Fallopian tube (tissue), 1 donor: ENCODE measurements around a stretch of chr14.

DNA sequence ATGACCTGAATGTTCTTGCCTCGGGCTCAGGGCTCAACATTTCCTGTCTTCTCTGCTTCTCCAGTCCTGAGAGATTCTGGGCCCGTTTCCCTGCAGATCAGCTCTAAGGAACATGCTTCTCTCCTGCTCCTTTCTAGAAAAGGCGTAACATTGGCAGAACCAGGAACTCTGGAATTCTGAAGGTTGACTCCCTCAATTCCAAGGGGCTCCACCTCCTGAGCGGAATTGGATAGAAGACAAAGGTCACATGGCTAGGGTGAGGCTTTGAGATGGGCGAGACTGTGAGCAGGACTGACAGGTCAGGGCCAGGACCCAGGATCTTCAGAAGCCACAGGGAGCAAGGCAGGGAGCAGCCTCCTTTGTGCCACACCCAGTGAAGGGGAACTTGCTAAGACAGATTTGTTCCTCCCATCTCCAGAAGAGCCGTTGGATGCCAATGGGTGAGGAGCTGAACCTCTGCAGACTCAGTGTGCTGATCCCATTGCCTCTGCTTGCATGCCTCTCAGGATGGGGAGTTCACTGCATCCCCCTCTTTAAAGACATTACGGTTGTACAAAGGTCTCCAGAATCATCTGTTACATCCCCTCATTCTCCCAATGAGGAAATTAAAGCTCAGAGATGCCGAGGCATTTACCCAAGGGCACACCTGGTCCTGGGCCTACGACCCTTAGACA, 20.1 kb downstream of the BDKRB2 start:
- PRO-cap: no peak

DNA sequence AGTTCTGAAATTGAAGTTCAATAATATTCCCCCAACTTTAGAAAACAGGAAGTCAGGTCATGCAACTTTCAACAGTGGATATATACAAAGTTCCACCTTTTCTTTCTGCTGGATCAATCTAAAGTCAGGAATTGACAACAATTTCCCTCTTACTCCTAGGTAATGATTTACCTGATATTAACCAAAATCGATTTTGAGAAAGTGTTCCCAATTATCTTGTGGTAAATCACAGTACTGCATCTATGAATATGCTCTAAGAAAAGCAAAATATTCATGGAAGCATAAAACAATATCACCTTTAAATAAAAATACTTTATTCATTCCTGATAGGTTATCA, 28.4 kb downstream of the BDKRB1 start:
- PRO-cap: no peak

GRCh38 chr14:96309087-96309710, 53.2 kb downstream of the BDKRB1 start:
- PRO-cap: no peak

DNA sequence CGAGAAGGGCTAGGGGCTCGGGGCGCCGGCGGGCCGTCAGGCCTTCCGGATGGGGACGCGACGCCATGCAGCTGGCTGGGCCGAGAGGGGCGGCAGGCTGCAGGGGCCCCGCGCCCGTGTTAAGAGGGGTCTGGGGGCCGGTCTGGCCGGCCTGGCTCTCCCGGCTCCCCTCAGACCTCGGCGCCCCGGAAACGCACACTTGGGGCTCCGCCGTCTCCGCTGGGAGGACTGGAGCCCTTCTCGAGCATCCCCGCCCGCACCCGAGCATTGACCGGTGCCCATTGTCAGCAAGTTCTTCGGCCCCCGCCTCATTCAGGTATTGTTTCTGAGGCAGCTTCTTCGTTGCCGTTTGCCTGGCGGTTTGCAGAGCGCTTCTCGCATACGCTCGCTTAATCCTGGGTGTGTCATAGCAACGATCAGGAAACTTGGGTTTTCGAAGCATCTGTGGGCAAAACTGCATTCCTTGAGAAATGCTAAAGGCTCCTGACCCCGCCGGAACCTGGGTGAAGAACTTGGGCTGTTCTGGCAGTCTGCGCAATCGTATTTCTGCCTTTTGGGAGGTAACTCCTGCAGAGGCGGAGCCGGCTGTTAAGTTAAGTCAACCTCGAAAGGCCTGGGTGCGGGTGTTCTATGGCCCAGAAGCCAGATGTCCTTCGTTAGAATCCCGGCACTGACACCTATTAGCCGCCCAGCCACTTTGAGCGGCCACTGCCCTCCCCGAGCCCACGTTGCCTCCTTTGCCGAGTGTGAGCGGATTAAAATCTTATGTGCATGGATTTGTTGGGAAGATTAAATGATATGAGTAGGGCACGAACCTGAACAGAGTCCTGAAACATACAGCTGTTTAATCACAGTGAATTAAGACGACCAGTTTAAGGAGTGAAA, 526 bp downstream of the GSKIP start:
- PRO-cap: unidirectional peak, minus-strand start at position 514 of the sequence; unidirectional peak, minus-strand start at position 548 of the sequence

- PRO-cap: no peak
Measured at GRCh38 chr14:97571905-97572242, 774.7 kb downstream of the VRK1 start.

DNA sequence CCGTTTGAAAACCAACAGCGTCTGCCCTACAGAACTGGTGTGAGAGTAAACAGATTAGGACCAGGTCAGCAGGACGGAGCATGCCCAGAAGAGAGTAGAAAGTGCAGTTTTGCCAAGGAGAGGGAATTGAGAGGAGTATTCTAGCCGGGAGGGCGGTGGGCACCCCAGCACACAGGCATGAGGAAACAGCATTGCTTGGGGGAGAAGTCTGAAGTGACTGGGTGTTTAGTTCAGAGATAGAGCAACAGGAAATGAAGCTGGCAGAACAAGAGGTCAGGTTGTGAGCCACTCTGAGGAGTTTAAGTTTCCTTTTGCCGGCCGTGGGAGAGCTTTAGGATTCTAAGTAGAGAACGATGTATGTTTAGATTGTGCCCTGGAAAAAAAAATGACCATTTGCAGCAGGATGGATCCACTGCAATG, 927.2 kb downstream of the VRK1 start:
- PRO-cap: no peak

- PRO-cap: no peak
Measured at GRCh38 chr14:97978419-97978745, 1181.2 kb downstream of the VRK1 start.

DNA sequence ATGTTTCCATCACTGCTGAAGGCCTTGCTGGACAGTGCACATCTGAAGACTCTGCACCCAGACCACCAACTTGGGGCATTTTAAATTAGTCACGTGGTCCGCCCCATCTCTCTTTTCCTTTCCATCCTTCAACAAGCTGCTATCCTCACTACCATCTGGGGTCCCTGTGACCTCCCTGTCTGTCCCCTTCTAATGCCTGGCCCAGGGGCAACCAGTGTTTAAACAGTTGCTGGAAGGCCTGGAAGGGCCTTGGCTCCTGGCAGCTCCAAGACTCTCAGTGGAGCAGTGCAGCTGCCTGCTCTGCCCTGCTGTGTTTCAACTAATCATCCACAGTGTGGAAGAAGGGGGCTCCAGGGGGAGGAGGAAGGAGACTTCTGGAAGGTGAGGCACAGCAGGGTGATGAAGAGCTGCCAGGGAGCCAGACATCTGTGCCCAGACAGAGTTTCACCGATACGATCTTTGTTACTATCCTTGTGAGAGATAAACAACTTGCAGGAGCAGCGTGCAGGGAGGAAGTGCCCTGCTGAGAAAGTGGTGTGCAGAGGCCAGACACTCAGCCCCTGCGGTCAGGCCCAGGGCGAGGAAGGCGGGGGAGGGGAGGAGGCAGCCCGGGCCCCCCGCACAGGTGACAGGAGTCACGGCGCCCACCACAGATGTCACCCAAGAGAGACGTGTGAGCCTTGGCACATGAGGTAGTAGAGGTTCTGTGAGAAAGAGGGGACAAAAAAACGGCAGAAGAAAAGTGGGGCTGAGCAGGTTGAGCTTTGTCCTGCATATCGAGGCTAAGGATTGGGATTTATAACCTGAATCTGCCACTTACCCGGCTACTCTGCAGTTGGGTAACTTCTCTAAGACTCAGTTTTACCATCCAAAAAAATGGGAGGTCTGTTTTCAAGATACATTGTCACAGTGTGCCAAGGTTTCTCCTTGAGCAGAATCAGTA, 1061.8 kb downstream of the BCL11B start:
- PRO-cap: no peak

GRCh38 chr14:98351637-98351916, 920.4 kb downstream of the BCL11B start:
- PRO-cap: no peak

GRCh38 chr14:98607465-98607734, 664.6 kb downstream of the BCL11B start:
- PRO-cap: unidirectional peak, minus-strand start at chr14:98607576

GRCh38 chr14:99038273-99038807, 233.7 kb downstream of the BCL11B start:
- PRO-cap: no peak

GRCh38 chr14:99170199-99170544, 101.8 kb downstream of the BCL11B start:
- PRO-cap: no peak

DNA sequence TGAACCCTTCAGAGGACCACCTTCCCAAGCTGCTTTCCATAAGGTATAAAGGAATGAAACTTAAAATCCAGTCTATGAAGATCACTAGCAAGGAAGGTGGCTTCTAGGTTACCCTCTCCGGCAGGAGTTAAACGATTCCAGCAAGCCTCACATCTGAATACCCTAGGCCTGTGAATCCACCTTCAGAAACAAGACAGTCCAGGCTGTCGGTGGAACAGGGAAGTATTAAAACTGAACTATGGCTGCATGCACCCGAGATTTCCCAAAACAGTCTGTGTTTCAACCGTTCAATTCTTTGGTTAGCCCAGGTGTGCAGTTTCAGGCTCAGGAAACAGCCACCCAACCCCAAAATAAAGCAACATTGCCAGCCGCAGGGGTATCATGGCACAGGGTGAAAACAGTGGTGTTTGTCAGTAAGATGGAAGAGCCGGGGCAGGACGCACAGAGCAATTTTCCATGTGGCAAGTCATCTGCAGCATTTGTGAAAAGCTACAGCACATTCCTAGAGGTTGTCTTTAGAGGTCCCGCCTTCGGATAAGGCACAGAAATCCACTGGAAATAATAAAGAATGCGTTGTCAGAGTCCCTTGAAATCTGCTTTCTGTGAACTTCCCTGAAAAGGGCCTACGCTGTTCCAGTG, 85.0 kb downstream of the BCL11B start:
- PRO-cap: no peak

- PRO-cap: no peak
Measured at GRCh38 chr14:99238089-99238598, 33.9 kb downstream of the BCL11B start.

DNA sequence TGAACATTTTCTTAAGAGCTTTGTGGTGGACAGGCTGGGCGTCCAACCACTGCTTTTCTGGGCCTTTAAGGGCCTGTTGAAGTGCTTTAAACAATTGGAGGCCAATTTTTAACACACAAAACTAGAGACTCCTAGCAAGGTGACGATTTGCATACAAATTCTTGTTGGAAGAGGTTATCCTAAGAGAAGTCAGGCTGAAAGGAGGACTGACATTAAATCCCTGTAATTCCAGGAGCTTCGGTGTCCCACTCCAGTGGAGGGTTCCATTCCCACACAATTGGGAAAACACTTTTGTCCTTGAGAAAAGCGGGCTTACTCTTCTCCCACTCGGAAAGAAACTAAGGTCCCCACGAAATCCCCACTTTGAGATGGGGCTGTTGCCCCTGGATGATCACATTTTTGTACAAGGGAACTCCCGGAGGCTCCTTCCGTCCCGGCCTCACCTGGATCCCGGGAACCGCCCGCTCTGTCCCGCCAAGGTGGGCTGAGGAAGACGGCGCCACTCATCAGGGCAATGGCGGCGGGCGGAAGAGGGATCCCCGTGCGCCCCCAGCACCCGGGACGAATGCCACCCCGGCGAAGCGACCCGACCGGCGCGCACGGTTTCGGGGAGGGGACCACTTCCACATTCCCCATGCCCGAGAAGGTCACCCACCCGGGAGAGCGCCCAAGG, 26.8 kb downstream of the BCL11B start:
- PRO-cap: no peak

DNA sequence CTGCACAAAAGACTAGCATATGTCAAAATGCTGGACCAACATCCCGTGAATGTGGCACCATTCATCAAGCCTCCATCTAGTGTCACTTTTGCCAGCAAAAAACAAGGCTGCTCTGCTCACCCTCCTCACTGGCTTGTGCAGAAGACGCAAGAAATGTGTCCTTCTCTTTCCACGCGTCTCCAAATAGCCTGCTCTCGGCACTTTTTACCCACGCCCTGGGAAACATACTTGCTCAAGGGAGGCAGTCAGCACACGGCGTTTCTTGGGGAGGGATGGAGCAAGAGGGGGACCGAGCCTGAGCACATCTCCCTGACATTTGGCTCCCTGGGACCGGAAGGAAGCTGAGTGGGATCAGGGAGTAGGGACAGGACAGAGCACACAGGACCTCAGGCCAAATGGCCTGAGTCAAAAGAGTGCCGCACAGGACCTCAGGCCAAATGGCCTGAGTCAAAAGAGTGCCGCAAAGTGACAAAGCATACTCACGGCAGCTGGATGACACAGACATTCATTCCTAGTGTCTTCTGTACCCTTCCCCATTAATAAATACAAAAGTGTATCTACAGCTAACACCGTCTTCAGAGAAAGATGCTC, 7.2 kb downstream of the BCL11B start:
- PRO-cap: no peak

- PRO-cap: no peak
Measured at GRCh38 chr14:99287180-99287711, 15.2 kb upstream of the BCL11B start.

DNA sequence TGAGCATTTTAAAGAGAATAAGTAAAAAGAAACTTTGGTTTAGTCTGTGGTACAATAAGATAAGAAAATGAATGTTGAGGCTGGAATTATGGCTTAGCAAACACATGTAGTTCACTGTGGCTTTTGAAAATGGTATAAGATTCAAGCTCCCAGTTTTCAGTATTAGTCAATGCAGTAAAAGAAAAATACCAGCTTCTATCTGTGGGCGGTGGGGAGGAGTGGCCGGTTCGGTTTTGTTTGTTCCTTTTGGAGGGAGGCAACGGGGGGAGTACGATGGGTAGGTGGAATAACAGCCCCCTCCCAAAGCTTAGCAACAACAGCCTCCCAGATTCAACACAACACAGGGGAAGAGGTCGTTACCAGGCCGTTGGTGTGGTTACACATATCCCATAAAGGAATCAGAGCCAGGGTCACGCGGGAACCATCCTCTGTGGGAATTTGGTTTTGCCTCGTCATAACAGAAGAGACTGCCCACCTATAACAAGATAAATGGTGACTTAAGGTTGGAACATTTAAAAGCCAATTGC, 68.0 kb downstream of the SETD3 start:
- PRO-cap: bidirectional peak, plus-strand start at position 383 of the sequence, minus-strand start at position 220 of the sequence

GRCh38 chr14:99552516-99553285, 51.3 kb downstream of the CCDC85C start:
- PRO-cap: no peak

DNA sequence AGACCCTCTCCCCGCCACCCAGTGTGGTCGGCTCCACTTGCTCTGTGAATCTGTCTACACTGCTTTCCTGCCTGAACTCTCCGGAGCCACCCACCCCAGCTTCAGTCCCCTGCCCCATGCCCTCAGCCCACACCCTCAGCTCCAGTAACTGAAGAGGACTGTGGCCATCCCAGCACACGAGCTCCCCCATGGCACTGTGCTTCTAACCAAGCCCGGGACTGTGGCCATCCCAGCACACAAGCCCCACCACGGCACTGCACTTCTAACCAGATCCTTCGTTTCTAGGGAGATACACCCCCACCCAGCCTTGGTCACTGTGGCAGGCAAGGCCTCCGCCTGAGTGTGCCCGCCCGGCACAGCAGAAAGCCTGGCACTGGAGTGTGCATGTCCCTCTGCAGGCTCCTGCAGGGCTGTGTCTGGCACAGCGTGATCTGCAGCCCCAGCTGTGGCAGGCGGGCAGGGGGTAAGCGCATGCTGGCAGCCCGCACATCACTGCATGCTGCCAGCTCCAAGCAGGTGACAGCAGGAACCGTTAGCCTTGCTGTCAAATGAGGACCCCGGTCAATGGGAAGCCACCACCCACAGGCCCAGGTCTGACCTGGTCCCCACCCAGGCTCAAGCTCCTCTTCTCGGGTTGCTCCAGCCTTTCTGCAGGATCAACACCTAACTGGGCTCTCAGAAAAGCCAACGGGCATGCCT, 49.8 kb downstream of the CCDC85C start:
- PRO-cap: no peak